Duodenum (tissue), 1 donor: ENCODE results near the genes TOP1, LPIN3 and CHD6.

DNA sequence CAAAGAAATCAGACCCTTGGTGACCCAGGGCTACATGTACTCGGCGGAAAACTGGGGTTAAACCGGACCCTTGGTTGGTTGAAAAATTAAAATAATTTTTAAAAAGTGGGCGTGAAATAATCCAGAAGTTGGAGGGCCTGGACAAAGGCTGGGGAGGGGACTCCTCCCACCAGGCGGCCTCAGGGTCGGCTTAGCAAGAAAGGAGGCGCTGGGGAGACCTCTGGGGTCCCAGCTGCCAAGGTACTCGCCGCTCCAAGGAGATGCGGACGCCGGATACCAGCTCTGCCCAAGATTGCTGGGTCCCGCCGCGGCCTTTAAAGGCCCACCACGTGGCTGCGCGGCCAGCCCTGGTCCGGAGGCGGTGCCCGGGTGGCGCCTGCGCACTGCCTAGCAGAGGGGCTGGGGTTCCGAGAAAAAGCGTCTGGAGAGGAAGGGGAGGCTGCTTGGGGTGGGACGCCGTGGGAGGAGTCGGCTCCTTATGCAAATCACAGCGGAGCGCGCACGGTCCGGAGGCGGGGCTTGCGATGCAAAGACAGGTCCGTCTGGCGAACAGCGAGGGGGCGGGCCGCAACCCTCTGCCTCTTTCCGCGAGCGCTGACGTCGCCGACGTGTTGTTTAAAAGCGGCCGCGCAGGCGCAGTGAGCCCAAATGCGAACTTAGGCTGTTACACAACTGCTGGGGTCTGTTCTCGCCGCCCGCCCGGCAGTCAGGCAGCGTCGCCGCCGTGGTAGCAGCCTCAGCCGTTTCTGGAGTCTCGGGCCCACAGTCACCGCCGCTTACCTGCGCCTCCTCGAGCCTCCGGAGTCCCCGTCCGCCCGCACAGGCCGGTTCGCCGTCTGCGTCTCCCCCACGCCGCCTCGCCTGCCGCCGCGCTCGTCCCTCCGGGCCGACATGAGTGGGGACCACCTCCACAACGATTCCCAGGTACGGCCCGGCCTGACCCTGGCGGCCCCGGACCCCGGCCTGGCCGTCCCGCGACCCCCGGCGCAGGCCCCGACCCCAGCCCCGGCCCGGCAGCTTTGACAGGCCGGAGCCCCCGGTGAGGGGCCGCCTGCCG is at the start of gene TOP1:
TSS of gene TOP1 (plus strand) at position 646 of the 1,057 bp plus-strand sequence.
- PRO-cap, result bidirectional peak, plus-strand start at position 647 of the sequence, minus-strand start at position 316 of the sequence

DNA sequence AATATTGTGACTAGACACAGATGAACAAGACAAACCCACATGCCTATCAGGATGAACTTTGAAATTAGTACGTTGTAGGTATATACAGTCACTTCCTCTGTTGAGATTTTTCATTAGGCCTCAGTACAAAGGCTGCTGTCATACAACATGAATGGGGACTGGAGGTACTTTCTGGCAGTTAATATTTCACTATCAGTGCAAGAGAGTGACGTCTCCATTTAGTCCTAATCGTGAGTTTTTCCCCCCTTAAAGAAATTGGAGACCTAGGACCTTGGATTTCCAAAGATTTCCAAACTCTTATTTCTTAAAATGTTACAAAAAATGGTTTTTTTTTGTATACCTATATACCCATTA is 10.5 kb downstream of the TOP1 start:
- PRO-cap, result no peak

DNA sequence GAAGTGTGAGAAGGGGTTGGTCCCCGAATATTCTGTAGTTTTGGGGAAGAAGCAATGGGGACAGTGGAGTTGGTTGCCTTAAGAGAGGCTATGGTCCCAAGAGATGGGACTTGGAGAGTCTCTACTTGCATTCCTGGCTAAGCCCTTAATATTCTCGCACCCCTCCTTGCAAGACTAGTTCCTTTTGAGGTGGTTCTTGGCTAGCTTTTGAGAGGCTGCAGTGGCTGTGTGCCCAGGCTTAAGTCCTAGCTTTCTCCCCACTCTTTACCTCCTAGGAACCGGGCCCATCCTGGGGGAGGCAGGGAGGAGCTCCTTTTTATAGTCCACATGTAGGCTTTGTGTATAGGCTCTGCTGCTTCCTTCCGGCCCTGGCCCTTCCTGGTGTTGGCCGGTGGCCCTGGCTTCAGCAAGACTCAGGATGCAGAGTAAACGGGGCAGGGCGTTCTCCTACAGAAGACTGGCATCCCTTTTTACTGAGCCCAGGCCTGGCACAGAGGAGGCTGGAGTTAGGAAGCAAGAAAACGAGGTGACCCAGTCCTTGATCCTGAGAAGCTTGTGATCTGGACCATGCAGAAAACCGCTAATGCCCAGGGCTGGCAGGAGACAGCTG is 8.5 kb downstream of the PLCG1 start:
- PRO-cap, result no peak

- PRO-cap, result no peak
These were observed 13.3 kb downstream of the PLCG1 start for GRCh38 chr20:41150485-41151290.

- PRO-cap, result bidirectional peak, plus-strand start at chr20:41340847, minus-strand start at chr20:41340661
These were observed at the start of gene LPIN3 for GRCh38 chr20:41340456-41341108. Gene LPIN3, plus strand, starts transcription at chr20:41340821.

GRCh38 chr20:41602062-41602779 is 16.0 kb downstream of the CHD6 start:
- PRO-cap, result no peak

DNA sequence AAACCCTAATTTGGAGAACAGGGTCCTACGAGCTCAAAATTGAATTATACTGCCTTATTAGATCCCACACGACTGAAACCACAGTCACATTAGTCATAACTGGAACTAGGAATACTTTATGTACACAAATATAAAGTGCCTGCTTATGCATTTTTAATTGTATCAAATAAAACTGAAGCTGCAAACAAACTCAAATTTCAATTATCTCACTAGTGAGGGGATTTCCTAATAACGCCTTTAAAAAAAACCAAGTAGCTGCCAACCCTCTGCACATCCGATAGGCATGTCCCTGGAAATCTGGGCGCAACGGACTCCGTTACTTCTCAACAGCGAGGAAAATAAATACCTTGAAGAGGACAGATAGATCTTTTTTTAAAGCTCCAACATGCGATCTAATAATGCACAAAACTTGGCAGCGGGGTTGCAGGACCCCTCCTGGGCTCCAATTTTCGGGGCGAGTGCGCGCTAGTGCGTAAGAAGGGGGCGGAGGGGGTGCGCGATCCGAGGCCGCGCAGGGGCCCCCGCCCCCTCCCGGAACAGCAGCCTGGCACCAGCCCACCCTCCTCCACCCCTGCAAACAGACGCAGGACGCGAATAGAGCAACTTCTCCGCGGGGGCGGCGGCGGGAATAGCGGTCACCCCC is 799 bp downstream of the CHD6 start:
- PRO-cap, result bidirectional peak, plus-strand start at position 576 of the sequence, minus-strand start at position 531 of the sequence

DNA sequence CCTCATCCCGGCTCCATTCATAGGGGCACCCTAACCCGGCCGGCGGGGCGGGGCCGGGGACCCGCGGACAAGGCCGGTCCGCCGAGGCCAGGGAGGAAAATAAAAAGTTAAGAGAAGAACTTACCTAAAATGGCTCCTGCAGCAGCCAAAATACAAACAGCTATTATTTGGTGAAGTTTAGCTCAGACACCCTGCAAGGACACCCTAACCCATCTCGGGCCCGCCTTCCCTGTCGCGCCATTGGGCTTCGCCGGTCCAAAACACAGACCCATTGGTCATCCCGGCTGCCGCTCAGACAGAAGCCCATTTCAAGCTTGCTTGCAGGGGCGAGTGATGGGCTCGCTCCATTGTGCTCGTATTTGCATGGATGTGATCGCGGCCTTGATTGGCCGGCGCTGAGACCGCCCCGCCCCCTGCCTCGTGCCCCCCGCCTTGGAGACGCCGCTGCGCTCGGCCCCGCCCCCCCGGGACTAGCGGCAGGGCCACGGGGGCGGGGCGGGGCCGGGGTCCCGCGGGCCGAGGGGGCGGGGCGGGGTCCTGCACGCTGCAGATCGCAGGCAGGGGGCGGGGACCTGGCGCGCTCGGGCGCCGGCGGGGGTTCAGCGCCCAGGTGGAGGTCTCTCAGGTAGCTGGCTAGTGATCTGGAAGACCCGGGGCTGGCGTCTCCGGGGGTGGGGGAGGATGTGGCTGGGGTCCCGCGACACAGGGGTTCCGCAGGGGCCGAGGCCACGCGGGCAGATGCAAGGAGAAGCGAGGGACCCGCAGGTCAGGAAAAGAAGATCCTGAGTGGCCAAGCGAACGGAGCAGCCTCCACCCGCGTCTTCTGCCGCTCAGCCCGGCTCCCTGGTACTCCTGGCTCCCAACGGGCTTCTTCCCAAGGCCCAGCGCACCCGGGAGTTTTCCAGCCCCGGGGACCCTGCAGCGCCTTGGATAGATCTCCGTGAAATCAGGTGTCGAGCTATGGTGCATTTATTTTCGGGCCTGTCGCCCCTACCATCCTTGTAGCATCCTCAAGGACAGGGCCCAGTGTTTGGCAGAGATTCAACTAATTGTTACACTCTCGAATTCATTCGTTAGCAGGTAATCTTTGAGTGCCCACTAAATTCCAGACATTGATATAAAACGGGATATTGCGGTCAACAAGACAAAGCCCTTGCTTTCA is at the start of gene CHD6:
TSS of gene CHD6 (minus strand) at position 162 of the 1,162 bp plus-strand sequence.
- PRO-cap, result unidirectional peak, minus-strand start at position 152 of the sequence

DNA sequence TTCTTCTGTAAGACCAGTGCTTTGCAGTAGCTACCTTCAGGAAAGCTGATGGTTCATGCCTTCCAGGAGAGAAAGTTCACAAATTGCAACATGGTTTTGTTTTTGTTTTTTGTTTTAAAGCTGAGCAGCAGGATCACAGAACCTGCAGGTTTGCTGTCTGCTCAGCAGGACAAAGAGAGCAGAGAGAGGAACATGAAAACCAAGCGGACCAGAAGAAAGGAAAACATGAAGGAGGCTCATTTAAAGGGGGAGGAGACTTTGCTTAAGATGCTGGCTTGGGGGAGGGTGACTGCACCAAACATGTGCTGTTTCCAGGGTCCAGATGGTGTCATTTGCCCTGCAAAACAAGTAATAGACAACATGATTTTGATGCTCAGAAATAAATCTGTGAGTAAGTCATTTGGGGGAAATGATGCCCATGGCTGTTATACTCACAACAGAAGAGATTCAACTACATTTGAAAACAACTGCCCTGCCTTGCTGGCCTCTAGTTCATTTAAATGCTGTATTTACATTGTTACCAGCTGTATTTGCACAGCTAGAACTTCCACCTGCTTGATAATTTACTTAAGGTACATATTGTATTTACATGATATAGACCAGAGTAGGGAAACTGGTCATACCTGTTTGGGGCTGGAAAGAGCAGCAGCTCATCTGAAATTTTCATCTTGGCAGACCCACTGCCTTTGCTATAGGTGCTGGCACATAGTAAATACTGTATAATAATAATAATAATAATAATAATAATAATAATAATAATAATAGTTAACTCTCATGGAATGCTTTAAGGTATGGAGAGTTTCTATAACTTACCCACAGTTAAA is 32.2 kb upstream of the CHD6 start:
- PRO-cap, result no peak

DNA sequence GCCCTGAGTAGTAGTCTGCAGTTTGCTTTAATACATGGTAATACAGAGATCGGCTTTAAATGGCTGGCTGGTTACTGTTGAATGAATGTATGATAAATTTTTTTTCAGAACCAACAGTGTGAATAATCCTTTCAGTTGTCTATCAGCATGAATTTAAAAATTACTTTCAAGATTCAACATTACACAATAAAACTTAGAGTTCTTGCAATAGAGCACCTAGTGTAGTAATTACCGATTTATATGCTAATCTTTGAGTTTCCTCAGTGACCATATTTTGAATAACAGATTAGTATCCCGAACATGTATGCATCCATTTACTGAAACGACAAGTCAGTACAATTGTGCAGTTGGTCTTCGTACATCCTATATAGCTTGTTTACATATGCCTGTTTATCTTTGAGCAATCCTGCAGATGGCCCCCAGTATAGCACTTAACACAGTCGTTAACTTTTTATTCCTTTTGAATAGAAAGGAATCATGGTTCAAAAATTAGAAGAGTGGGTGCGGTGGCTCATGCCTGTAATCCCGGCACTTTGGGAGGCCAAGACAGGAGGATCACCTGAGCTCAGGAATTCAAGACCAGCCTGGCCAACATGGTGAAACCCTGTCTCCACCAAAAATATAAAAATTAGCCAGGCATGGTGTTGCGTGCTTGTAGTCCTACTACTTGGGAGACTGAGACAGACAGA is 6.5 kb downstream of the SRSF6 start:
- PRO-cap, result no peak

- PRO-cap, result no peak
These were observed 6.3 kb downstream of the L3MBTL1 start for GRCh38 chr20:43513822-43514086.

GRCh38 chr20:43663102-43663623 is 3.8 kb upstream of the MYBL2 start:
- PRO-cap, result unidirectional peak, plus-strand start at chr20:43663536

GRCh38 chr20:43751067-43751822 is 24.4 kb upstream of the GTSF1L start:
- PRO-cap, result no peak

DNA sequence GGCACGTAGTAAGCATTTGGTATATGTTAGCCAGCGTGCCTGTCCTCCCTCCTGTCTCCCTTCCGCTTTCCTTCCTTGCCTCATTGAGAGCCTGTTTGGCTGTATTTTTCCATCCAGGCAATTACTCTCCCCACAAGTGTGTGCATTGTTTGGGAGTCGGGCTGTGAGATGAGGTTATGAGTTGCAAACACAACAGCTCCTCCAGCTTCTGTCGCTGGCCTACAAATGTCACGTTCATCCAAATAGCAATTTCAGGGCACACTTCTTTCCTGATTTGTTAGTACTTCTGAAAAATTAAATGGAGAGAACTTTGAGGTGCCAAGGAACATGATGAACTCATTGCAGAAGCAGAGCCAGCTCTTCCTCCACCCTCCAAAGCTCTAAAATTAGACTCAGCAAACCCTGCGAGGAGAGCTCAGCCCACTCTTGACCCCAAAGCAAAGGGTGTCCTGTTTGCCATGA is 50.7 kb upstream of the TOX2 start:
- PRO-cap, result no peak

DNA sequence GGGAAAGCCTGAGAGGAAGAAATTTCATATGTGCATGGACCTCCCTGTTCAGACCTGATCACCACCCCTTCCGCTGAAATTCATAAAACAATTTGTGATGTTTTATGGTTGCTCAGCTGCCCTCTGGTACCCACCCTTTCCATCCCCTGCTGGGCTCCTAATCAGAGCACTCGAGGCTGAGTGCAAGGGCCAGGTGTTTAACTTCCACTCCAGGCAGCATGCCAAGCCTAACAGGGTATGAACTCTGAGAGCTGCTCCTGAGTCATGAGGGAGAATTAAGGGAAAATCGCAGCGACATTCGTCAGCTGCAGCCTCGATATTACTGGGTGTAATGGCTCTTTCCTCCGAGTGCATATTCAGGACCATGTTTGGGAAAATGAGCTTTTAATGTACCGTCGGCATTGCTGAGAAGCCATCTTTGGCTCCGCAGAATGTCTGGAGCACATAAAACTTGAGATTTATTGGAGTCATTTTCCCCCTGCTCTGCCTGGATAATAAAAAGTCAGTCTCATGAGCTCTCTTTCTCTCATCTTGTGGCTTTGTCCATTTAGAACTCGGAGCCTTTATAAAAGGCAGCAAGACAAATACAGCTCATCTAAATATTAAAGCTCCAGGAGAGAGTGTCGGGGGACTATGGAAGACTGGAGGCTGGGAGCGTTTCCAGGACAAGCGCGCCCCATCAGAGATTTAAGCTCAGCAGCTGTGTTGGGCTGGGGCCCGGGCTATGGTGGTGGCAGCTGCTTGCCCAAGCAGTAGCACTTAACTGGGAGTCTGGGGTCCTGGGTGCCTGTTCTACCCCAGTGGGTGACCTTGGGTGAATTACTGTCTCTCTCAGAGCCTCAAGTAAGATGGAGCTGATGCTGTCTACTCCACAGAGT is 103.7 kb downstream of the TOX2 start:
- PRO-cap, result no peak

GRCh38 chr20:44183066-44184000 is 3.7 kb downstream of the JPH2 start:
- PRO-cap, result no peak

GRCh38 chr20:44207819-44208576 is 2.6 kb downstream of the OSER1 start:
- PRO-cap, result no peak

DNA sequence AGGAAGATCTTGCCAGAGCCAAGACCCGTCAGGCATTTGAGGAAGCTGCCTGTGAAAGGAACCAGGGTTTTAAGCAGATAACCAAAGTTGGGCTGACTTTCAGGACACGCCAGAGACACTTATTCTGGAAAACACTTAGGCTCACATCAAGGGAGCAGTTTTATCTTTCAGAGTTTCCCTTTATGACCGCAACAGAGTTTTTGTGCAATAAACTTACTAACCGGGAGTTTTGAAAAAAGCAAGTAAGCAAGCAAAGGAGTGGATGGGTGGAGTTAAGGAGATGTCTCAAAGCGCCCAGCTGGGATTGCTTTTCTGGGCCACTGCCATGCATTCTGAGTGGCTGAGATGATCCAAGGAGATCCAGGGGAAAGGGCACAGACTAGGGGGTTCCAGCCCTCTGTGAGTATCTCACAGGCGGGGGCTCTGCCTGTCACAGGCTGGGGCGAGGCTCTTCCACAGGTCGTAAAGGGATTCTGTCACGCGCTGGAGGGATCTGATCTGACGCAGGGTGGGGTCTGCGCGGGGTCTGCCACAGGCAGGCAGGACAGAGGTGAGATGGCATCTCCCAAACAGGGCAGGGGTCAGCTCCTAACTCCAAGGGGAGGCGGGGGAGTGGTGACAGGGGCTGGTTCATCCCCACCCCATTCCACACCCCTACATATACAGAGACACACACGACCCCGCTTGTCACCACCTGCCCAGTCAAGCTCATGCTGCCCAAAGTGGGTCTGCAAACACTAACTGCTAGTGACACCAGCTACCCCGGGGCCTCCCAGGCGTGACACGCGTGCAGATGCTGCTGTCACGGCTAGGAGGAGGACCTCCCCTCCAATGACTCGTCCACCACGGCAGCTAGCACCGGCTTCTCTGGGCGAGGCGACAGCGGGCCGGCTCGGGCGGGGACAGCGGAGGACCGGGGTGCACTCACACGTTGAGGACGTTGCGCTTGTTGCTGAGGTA is 674 bp downstream of the FITM2 start:
- PRO-cap, result no peak

DNA sequence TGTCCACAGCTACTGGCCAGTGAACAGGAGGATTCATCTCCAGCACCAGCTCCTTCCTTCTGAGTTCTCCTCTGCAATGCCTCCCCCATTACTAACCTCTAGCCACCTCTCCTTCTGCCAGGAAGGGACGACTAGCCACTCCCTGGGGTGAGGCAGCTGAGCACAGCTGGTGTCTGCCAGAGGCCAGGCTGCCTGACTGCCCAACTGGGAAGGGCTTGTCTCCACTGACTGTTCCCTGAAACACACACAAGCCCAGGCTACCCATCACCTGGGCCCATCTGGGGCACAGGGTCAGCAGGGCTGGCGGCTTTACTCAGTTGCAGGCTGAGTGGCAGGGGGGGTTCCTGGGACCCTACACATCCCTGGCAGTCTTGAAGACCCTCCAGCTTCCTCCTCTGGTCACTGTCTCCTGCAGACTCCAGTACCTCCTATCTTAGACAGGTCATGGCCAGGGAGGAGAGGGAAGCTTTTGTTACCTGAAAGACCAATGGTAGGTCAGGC is 12.3 kb upstream of the R3HDML start:
- PRO-cap, result no peak

DNA sequence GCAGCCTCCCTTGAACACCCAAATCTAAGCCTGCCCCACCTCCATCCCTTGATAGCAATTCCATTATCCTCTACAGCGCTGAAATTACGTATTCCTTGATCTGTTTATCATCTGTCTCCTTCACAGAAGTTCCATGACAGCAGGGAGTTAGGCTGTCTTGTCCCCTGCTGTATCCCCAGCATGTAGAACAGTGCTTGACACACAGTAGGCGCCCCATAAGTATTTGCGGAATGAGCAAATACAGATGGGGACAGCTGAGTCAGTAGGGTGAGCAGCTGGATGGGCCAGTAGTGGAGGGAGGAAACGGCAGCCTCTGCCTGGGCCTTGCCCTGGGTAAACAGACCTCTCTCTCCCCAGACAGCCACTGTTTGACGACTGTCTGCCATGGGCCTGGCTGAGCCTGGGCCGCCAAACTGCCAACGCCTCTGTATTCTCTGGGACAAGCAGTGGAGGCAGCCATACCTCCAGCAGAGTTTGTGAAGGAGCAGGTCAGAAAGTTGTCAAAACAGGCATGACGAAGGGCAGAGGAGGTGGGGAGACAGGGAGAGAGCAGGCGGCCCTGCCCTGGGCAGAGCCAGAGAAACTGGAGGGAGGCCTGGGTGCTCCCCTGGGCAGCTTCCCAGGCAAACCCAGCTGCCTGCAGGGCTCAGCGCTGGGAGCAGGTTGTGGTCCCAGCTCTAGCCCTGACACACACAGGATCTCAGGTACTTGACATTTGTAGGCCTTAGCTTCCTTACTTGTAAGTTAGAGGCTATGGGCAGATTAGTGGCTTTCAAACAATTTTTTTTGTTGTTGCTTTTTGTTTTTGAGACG is 15.2 kb downstream of the HNF4A start:
- PRO-cap, result no peak